Pulmonary lymph node (tissue), 1 donor: ENCODE measurements around the gene POLR3A.

DNA sequence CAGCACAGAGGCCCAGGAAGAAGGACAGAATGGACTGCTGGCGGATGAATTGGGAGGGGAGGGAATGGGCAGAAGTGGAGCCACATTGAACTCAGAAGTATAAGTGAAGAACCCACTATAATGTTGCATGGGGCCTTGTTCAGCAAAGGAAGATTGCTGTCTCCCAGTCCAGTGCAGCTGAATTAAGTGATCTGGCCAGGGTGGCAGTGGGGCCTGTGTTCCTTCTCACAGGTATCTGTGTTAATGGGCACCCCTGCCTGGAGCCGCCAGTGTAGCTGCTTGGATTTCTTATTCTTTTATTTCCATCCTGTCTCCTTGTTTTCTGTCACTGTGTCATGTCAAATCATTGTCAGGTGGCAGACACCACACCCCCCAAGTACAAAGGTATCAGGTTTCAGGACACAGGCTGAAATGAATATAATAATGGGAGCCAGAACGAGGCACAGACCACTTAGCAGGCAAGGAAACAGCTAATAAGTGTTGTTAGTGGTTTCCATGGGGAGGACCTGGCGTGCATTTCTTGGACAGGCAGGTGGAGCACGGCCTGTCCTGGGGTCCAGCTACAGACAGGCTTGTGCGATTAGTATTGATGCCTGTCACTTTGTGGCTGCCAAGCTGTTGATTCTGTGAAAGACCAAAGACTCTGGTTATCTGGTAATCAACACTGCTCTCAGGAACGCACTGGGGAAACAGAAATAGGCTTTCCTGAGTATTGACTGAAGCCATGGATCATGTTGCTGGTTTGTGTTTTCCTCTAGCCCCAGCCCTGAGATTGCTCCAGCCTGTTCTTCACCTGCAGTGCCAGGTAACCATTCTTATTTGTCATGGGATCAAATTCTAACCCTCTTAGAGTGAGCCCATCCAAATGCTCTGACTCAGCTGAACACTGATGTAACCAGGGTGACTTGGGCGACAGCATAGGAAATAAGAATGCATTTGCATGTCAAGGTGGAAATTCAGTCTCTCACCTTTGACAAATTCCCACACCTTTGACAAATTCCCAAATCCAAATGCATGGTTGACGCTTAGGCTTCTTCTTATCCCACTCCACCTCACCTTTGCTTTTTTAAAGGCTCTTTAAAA, 1001.9 kb downstream of the LRMDA start:
- PRO-cap = no peak

DNA sequence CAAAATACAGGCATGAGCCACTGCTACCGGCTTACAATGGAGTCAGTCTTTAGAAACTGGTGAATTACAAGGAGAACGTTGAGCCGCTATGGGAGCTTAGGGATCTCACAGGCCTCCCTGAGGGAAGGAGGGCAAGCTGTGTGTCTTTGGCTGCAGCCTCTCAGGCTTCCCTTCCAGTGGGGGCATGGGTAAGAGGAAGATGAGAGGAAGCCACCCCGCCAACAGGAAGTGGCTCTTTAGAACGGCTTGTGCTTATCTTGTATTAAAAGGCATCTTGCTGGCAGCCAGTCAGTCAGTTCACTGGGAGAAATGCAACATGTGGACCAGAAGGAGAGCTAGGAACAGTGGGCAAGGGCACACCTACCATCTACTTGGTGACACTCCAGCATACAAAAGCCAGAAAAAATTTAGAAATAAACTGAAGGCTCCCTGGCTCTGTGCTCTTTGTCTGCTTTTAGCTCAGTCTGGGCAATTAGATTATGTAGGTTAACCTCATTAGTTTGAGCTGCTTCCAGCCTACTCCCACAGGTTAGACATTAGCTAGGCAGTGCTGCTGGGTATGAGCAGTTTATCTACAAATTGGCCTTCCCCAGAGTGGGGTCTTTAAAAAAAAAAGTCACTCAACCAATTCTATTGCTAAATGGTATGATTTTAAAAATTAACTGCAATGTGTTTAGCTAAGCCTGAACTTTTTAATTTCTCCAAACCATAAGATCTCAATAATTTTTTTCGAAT, 595.9 kb downstream of the KCNMA1 start:
- PRO-cap = no peak

DNA sequence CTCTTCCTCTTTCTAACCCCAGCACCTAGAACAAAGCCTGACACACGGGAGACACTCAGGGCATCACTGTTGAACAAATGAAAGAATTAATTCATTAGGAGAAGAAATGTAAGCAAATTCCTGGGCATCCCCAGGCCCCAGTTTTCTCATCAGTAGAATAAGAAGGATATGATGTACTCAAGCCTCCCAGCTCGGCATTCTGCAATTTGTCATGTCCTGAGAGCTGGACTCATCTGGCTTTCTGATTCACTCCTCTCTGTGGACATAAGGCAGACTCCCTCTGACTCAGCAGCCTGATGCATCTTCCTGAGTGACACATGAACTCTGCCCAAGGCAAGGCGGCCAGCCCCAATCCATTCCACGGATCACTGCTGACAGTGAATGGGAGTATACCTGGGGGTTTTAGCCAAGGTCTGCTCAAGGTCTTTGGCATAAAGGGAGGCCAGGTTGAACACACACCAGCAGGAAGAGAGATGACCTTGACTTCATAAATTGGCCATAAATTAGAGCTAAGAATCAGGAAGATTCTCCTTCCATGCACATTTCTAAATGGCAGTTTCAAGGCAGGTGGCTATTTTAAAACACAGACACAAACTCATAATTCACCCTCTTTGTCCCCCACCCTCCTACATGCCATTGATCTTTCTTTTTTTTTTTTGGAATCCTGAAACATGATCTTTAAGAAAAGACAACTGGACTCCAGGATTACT, 473.6 kb downstream of the KCNMA1 start:
- PRO-cap = no peak

DNA sequence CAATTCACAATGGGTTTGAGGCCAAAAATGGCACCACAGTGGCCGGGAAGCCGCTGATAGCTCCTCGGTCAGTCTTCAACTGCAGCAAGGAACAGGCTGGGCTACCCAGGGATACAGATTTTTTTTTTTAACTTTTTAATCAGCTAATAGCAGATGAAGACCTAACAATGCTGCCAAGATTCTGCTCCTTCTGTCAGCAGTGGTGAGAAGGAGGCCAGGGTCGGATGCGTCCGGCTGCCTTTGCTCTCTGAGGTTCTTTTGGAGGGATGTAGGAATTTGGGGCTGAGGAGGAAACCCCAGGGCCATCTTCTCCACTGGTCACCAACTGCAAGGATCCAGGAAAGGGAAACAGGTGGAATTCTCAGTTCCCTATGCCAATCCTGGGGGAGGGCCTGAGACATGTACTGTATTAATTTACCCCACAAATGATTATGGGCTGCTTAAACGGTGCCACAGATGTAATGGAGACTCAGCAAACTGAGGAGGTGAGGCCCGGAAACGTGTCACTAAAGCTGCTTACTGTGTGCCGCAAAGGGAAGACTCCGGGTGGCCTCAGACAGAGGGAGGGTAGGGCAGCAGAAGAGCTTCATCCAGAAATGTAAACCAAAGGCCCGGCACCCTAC, 167.7 kb downstream of the KCNMA1 start:
- PRO-cap = no peak

GRCh38 chr10:77526321-77527671, 110.8 kb downstream of the KCNMA1 start:
- PRO-cap = no peak

GRCh38 chr10:77552101-77552636, 85.4 kb downstream of the KCNMA1 start:
- PRO-cap = no peak

DNA sequence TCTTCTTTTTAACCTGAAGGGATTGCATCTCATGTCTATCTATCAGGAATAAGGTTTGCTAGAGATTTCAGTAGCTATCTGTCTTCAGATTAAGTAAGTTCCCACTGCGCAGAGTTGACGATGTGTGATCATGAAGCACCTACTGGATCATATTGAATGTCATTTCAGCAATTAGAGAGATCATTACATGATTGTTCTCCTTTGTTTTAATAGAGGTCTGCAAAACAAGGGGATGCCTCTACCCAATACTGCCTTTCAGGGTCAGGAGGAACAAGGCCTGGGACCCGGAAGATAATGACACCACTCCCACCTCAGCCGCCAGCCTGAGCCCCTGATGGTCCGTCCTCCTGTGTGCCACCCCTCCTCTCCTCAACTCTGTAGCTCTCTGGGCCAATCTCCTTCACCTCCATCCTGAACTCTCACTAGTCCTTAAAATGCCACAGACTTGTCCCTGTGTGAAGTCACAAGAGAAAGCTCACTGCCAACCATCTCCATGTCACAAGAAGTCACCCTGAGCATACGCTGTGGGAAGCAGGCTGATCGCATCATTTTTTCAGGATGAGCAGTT, 38.0 kb downstream of the KCNMA1 start:
- PRO-cap = no peak

DNA sequence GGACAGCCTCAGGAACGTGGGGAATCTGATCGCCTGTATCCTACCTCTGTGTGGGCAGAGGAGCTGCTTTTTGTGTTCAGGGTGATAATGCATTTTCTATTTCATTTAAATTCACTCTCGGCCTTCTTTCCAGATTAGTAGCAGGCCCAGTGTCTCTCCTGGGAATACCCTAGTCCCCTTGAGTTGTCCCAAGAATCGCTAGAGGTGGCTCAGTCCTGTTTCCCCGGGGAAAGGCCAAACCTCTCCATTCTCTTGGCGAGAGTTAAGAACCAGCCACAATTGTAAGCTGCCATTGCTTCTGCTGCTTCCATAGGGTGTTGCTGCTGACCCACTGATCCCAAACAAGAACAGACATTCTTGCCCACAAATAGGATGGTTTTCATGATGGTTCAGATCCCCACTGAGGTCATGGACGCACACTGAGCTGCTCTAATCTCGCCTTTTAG, 136.3 kb upstream of the KCNMA1 start:
- PRO-cap = no peak

DNA sequence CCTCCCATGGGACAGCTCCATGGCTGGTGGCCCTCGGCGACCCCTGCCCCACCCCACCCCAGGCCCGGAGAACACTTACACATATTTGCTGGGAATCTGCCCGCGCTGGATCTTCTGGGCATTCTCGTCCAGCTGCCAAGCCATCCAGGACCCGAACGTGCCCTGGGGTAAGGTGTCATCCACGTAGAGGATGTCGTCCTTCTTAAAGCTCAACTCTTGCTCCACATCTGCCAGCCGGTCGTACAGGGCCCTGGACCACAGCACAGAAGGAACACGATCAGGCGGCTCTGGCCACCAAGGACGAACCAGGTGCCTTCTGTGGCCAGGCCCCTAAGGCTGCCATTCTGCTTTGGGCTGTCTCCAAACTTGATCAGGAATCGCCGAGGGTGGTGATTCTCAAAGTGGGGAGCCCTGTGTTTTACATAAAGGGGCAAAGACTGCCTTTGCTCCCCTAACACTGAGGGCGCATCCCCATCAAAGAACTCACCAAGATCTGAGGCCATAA, 119.8 kb downstream of the DLG5 start:
- PRO-cap = no peak

DNA sequence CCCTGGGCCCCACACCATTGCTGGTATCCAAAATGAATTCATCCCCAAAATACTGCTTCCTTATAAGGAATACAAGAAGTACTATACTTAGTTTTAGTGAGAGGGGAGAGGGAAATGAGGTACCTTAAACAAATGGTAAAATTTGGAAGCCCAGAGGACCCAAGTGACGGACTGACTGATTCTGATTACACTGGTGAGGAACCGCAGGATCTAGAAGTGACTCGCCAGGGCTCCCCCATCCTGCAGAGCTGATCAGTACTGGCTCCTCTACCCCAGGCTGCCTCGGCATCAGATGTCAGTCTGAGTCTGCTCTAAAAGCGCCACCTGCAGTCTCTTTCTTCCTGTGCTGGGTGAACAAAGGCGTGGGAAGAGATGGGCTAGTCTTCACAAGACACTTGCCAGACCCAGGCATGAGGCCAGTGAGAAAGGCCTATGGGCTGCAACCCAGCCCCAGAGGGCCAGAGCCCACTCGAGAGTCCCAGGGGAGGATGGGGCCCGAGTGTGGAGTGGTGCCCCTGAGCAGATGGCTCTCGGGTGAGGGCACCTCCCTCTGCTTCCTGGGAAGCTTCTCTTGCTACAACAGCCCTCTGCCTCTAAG, 89.0 kb downstream of the DLG5 start:
- PRO-cap = unidirectional peak, minus-strand start at position 187 of the sequence; unidirectional peak, minus-strand start at position 250 of the sequence

DNA sequence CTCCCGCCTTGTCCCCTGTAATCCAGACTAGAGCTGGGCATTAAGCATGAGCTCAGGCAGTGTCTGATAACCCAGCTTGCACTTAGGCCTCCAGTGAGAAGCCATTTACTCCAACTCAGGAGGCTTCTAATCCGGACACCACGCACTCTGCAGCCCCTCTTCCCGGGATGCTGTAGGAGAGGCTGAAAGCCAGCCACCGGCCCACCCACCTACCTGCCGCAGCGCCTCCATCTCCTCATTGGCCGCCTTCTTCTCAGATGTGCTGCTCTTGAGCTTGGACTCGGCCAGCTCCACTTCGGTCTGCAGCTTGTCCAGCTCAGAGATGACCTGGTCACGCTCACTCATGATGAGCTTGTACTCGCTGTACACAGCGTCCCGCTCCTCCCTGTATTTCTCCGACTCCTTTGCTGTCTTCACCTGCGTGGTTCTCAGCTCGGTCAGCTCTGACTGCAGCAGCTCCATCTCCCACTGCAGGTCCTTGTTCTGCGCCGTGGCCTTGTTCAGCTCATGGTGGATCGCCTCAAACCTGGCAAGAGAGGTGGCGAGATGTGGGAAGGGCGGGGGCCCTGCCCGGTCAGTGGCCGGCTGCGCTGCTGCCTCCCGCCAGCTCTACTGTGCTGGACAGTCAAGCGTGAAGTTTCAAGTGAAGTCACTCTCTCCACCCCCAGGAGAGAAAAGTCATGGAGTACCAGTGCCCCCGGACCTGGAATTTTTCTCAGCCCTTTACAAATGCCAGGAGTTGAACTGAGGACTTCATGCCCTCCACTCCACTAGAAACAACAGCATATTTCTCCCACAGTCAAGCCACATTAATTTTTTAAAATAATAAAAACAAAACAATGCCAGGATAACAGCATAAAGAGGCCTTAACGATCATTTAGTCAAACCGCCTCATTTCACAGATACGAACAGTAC, 84.6 kb downstream of the DLG5 start:
- PRO-cap = no peak

DNA sequence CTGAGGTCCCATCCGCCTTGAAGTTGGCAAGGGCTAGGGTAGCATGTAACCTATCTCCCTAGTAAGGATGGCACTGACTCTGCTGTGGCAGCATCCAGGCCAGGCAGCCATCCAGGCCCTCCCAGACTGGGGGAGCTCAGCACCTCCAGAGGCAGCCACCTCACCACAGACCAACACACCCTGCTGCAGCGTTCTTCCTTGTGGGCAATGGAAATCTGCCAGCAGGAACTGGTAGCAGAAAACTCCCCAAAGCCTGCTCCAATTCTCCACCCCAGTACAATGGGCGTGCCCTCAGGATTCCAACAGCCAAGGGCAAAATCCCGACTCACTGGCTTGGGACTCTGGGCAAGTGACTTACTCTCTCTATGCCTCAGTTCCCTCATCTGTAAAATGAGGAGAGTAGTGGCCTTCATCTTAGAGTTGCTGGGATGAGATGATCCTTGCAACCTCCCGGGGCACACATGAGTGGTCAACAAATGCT, 27.4 kb downstream of the DLG5 start:
- PRO-cap = no peak

- PRO-cap = bidirectional peak, plus-strand start at chr10:78029653, minus-strand start at chr10:78029513
Measured at GRCh38 chr10:78029332-78030285, at the start of gene POLR3A. POLR3A (minus strand) TSS chr10:78029515.

DNA sequence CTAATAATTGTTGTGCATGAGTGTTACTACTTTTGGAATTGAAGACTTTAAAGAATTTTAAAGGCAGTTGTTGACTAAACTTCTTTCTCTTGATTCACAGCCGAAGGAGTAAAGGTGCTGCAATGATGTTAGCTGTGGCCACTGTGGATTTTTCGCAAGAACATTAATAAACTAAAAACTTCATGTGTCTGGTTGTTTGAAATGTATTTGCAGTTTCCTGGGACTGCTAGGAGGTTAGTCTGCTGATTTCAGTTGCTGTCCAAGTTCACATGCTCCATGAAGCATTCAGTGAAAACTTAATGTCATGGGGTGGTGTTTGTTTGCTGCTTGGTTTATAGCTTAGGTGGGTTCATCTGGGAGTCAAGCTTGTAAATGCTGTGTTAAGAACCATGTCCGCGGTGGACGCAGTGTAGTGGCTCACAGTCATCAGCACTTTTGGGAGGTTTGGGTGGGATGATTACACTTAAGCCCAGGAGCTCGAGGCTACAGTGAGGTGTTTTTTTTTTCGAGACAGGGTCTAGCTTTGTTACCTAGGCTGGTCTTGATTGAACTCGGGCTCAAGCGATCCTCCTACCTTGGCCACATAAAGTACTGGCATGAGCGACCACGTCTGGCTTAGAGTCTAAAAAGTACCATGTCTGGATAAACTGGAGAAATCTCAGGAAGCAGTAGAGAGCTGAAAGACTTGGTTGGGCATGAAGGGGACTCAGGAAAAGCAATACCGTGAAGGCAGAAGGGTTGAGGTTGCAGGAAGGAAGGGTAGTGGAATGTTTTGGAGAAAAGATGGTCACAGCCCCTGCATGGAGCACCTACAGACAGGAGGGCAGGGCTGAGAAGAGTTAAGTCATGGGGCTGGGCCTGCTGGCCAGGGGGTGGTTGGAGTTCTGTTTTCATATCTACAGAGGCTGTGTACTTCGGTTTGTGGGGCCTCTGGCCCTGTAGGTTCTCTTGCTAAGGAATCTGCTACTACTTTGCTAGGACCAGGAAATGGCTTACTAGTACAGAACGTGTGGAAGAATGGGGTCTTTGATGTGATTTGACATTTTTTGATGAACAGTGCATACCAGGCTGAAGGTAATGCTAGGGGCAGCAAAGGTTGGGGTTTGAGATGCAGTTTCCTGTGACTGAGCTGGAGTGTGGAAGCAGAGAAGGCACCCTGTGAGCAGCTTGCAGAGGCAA, 7.2 kb downstream of the RPS24 start:
- PRO-cap = no peak

- PRO-cap = no peak
Measured at GRCh38 chr10:78516667-78517210, 483.1 kb downstream of the RPS24 start.

DNA sequence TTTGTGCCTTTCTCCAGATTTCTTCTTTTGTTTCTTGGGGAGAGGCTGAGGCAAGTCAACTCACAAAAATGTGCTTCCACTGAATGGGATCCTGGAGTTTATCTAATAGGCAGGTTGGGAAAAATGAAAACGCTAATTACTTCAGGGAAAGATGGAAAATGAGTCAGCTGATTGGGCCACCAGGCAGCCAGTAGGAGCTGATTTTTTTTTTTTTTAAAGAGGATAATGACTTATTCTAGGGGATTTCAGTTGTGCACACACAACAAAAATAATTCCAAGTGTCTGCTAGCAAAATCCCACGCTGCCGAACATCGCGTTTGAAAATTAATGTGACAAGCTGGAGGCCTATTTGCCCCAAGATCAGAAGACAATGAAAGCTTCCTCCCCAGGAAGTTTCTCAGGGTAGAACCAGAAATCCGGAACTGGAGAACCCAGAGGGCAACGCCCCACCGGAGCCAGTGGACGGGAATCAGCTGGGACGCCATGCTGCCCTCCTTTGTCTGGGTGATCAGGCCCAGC, 412.7 kb upstream of the ZMIZ1 start:
- PRO-cap = no peak

GRCh38 chr10:78745486-78745834, 323.3 kb upstream of the ZMIZ1 start:
- PRO-cap = no peak

DNA sequence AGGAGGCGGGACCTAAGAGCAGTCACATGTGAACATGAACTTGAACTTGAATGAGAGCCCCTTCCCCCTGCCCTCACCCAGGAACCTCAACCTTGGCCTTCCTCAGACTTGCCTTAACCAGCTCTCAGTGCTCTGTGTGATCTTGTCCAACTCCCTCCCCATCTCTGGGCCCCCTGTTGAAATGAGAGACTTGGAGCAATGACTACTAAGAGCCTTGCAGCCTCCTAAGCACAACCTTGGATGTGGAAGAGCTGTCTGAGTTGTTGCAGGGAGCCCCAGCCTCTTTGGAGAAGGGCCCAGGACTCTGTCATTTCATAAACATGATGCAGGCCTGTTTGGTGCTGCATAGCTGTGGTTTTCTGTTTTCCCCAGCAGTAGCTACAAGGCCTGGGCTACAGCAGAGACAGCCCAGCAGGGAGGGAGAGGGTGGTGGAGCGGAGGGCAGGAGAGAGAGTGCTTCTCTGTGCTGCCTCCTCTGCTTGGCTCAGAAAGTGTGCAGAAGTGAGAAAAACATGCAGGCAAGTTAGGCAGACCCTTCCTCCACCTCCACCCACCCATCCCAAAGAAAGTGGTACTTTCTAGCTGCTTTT, 123.9 kb upstream of the ZMIZ1 start:
- PRO-cap = no peak

DNA sequence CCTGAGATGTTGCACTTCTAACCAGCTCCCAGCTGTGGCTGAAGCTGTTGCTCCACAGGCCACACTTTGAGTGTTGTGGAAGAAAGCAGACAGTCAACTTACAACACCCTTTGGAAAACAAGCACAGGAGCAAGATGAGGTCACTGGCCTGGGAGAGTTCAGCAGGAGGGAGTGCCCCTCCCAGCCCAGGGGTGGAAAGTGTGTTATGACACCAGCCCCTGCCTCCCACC, 48.9 kb upstream of the ZMIZ1 start:
- PRO-cap = no peak

- PRO-cap = no peak
Measured at GRCh38 chr10:79097756-79098156, 29.0 kb downstream of the ZMIZ1 start.